Epithelial cell of esophagus (primary cell): Measurements from ENCODE around the gene BPTF.

GRCh38 chr17:66227823-66228125 lies 1.4 kb downstream of the APOH start:
- RRBS: no CpG with 5 or more reads among the region's 5 CpGs

DNA sequence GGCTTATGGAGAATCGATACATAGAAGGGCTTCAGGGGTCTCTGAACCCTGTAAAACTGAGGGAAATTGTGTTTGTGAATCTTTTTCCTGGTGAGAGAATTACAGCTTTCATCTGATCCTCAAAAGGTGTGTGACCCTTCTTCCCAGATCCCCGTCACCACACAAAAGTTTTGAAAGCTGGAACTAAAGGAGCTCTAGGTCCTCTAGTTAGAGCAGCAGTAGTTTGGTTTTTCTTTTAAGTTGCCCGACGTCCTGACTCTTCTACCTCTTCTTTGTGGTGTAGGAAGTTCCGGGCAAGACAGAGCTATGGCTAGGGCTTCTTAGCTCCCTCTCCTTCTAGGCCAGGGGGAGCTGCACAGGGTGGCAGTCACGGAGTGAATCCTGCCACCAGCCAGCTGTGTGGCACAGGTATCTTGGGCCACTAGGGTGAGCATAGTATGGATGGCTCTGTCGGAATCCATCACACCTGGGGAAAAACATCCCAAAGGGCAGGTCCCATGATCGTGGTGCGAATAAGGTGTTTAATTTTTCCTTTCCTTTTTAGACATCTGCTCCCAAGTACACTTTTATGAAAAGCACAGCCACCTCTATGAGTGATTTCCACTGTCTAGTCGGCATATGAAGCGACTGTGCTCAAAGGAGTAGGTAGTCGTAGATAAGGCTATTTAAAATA lies 1.9 kb downstream of the PRKCA start:
- RRBS: no CpG with 5 or more reads among the region's 12 CpGs

DNA sequence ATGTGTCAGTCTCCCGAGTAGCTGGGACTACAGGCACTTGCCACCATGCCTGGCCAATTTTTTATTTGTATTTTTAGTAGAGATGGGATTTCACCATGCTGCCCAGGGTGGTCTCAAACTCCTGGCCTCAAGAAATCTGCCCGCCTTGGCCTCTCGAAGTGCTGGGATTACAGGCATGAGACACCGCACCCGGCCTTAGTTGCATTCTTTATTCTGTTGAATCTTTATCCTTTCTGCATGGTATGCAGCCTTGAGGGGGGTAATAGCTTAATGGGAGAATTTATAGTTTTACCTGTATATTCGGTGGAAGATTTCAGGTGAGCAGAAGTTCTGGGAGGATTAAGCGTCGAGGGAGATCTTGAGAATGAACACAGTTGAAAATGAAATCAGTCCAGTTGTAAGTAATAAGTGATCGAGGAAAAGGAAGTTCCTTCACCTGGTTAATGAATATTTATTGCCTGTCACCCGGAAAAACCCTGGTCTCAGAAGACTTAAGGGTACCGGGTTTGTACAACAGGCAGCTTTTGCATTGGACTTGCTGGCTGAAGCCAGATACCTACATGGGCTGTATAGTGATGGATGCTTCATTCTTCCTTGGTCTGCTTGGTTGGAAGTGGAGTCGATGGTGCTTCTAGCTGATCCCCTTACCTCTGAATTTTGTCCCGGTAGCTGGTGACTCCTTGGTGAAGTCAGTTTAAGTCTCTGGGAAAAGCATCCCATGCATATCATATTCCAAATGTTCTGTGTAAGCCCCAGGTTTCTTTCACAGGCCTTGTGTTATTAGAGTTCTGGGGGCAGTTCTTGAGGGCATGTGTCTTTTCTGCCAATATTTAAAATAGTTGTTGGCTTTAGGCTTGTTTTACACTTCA lies 72.7 kb downstream of the PRKCA start:
- RRBS: no CpG with 5 or more reads among the region's 13 CpGs

DNA sequence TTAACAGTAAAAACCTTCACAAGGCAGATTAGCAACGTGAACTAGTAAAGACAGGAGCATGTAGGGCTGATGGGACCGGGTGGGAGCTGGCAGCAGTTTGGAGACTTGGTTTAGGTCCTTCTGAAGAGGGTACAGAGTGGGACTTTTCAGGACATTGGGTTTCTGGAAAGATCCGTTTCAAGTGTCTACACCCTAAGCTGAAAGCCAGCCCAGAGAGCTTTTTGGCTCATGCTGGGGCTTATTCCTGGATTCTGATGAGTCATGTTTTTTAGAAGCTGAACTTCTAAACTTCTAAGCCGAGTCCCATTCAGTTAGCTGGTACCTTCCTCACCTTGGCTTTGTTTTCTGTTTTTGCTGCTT lies 205.1 kb downstream of the PRKCA start:
- RRBS: no CpG with 5 or more reads among the region's 4 CpGs

DNA sequence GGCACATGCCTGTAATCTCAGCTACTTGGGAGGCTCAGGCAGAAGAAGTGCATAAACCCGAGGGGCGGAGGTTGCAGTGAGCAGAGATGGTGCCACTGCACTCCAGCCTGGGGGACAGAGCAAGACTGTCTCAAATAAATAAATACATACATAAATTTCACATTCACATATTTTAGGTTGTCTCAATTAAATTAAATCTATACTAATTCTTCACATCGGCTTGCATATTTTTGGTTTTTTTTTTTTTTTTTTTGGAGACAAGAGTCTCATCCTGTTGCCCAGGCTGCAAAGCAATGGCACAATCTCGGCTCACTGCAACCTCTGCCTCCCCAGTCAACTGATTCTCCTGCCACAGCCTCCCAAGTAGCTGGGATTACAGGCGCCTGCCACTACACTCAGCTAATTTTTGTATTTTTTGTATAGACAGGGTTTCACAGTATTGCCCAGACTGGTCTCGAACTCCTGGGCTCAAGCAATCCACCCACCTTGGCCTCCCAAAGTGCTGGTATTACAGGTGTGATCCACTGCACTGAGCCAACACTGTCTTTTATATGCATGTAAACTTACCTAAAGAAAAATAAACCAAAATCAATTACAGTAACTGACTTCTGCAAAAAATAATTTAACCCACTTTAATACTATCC lies 11.4 kb downstream of the PSMD12 start:
- RRBS: no CpG with 5 or more reads among the region's 6 CpGs

GRCh38 chr17:67434007-67434548 lies 57.0 kb downstream of the PITPNC1 start:
- RRBS: 100% methylated on average over 2 of the region's 9 CpGs

GRCh38 chr17:67492797-67493427 lies 115.8 kb downstream of the PITPNC1 start:
- RRBS: no CpG with 5 or more reads among the region's 14 CpGs

GRCh38 chr17:67574252-67575174 lies 143.2 kb upstream of the NOL11 start:
- RRBS: no CpG with 5 or more reads among the region's 12 CpGs

DNA sequence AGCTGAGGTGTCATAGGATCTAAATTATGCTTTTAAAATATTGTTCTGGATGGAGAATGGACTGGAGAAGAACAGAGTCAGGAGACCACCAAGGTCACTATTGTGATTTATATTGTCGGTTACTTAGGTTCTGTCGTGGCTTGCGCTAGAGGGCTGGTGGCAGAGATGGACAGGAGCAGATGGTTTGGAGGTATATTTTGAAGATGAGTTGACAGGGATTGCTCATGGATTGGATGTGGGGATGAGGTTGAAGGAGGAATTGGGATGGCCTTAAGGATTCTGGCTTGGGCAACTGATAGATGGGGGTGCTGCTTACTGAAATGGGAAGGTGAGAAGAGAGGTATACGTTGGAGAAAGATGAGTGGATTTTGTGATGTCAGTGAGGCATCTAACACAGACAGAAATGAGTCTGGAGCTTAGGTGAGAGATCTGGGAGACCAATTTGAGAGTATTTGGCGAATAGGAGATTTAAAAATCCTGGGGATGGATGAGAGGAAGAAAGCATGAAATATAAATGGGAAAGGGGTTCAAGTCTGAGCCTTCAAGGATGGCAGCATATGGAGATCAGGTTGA lies 82.5 kb upstream of the NOL11 start:
- RRBS: no CpG with 5 or more reads among the region's 5 CpGs

GRCh38 chr17:67825069-67825637 lies at the start of gene BPTF:
Gene BPTF (plus strand): TSS chr17:67825503.
- RRBS: 2% methylated on average over 17 of the region's 69 CpGs

- RRBS: 2% methylated on average over 53 of the region's 138 CpGs
These were observed 2.7 kb downstream of the C17orf58 start for GRCh38 chr17:67993350-67994258.

DNA sequence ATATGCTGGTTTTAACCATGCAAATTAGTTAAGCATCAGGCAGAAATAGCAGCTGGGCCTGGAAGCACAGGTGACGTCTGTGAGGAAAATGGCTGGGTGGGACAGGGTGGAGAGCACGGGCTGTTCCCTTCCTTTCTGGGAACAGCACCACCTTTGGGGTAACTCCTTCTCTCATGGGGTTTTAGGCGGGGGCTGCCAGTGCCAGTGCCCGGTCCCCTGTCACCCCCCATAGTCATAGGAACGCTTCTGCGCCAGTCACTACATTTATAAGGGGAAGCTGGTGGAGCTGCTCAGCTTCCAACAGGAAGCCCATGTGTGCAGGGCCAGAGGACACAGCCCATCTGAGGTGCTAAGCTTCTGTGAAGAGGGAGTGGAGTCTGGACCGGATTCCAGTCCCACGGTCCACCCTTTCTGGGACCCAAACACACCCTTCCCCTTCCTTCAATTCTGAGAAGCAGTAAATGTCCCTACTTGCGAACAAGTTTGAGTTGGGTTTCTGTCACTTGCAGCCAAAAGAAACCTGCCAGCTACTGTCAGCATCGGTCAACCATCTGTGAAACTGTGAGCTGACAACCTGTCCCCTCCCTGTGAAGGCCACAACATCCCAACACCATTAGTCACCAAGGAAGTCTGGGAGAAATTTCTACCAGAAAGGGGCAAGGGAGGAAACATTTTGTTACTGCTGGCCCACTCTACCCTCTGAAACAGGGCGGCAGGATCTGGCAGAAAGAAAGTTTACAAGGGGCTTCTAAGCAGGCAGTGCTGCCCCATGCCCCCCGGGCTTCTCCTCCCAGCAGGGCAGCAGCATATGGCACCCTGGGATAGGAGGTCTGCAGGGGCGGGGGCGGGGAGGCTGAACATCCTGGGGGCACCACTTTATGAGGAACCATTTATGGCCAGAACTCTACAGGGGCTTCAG lies 86.0 kb upstream of the AMZ2 start:
- RRBS: no CpG with 5 or more reads among the region's 14 CpGs

DNA sequence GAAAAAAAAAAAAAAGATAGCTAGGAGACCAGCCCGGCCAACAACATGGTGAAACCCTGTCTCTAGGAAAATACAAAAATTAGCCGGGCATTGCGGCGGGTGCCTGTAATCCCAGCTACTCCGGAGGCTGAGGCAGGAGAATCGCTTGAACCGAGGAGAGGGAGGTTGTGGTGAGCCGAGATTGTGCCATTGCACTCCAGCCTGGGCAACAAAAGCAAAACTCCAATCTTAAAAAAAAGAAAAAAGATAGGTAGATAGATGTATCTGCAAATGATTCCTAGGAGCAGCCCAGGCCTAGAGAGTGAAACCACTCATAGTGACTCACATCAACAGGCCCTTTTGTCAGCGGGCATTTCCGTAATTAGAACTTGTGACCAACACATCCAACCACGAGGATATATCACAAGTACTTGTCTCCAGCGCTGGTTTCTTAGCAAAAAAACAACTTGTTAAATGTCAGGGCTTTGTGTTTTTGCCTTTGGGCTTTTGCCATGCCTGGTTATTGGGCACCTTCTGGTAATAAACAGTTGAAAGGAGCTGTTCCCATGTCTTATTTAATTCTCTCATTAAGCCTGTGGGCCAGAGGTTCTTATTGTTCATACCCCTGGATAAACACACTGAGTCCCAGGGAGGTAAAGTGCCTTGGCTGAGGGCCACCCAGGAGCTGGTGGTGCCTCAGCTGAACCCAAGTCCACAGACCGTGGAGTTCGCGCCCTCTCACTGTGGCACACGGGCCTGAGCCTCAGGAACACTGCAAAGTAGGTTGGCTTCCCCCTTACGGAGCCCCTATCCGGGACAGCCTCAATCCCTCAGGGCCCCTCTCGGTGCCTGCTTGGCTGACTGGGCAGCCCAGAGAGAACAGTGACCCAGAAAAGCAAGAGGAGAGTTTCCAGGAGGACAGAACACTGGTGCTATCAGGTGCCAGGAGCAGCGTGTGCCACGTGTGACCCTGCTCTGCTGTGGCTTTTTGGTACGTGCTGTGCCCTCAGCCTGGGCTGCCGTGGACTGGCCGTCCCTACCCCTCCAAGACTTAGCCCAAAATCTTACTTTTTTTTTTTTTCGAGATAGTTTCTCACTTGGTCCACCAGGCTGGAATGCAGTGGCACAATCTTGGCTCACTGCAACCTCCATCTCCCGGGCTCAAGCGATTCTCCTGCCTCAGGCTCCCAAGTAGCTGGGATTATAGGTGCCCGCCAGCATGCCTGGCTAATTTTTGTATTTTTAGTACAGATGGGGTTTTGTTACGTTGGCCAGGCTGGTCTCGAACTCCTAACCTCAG lies 12.6 kb upstream of the AMZ2 start:
- RRBS: no CpG with 5 or more reads among the region's 30 CpGs

DNA sequence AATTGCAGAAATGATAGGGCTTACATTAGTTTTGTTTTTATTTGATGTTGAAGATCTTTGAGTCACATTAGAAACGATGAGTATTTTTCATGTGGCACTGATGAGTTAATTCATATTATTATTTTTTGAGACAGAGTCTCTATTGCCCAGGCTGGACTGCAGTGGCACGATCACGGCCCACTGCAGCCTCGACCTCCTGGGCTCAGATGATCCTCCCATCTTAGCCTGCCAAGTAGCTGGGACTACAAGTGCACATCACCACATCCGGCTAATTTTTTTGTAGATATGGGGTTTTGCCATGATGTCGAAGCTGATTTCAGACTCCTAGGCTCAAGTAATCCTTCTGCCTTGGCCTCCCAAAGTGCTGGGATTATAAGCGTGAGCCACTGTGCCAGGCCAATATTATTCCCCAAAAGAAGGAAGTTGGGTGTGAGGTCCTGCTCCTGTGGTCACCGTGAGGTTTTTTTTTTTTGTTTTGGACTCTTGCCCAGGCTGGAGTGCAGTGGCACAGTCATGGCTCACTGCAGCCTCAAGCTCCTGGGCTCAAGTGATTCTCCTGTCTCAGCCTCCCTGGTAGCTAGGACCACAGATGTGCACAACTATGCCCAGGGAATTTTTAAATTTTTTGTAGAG lies 1.5 kb downstream of the AMZ2 start:
- RRBS: no CpG with 5 or more reads among the region's 8 CpGs

DNA sequence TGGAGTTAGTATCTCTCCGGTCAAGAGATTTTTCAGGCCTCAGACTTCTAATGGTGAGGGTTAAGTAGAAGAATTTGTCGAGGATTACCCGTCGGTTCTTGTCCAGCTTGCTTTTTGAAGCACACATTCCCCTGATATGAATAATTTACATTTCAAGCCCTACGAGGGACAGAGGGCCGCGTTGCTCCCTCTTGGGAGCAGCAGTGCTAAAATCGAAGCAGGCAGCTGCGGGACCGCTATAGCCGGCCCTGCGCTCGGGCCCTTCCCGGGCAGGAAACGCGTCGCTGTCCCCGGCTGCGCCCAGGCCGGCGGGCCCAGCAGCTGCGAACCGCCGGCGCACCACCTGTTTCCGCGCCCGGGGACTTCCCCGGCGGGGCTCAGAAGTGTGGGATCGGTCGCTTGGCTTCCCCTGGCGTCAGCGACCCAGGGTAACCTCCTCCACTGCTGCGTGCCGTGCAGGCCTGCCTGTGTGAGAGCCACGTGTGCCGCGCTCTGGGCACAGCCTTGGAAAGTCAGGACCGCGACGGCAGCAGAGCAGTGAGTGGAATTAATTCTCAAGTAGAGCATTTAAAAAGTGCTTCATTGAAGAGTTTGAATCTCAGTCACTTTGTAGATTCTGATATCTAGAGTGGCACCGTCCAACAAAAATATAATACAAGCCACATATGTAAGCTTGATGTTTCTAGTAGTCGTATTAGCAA lies 11.2 kb downstream of the AMZ2 start:
- RRBS: no CpG with 5 or more reads among the region's 44 CpGs

DNA sequence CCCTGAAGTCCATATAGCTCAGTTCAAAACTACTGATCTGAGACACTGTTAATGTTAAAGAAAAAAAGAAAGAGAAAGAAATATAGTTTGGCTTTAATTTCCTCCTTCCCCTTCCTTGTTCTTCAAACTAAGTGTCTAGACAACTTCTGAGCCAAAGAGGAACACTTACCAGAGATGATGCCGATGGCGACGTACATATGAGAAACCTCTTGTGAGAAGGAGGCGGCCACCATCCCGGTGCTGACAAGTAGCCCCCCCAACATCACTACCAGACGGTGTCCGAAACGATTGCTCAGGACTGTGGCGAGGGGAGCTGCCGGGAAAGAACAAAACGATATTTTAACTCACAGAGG lies 17.2 kb downstream of the SLC16A6 start:
- RRBS: 92% methylated on average over 4 of the region's 11 CpGs

GRCh38 chr17:68356374-68357063 lies 65.2 kb downstream of the ARSG start:
- RRBS: no CpG with 5 or more reads among the region's 13 CpGs

DNA sequence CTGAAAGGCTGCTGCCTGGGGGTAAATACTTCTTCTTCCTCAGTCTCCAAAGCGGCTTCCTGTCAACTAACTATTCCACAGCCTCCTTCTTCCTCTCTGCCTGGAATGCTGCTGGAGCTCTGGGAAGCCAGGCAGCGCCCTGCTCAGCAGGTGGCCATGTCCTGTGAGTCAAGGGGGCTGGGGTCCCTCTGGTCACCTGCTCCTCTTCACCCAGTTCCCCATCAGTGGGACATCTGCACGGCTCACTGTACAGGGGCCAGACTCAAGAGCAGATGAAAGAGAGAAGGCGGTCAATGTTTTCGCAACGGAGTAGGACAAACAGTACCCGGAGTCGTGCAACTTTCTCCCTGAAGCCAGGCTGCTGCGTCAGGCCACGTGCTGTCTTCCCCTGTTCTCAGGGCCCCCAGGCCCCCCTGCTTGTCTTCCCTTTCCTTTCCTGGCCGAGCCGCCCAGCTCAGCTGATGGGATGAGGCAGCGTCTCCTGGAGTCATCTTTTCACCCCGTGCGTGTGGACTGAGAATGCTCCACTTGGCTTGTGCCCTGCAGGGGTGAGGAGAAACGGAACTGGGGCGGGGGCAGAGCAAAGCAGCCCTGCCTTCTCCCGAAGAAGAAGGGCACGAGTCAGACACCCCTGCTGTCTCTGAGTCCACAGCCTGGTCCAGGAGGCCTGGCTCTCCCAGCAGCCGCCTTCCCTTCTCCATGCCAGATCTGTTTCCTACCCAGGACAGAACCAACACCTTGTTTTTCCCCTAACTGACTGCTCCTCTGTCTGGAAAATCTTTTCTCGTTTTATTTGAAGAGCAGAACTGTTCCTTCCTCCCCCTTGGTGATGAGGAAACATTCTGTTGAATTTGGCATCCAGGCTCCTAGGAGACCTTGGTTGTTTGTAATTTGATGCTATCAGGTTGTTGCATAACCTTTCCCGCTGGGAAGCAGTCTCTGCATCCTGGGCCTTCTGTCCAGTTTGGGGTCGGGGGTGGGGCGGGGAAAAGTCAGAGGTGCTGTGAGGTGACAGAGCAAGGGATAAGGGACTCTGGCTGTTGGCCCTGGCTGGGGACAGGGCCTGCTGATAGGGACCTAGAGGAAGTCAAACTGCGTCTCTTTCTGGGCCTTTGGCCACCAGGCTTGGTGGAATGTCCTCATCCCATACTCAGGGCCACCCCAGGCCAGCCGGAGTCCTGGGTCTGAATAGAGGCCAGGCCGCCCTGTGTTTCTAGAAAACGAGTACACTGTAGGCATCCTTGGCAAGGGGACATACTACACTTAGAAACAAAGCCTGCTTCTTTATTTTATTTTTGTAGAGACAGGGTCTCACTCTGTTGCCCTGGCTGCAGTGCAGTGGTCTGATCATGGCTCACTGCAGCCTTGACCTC lies 78.9 kb downstream of the WIPI1 start:
- RRBS: no CpG with 5 or more reads among the region's 28 CpGs

- RRBS: no CpG with 5 or more reads among the region's 9 CpGs
These were observed 71.0 kb downstream of the WIPI1 start for GRCh38 chr17:68386108-68386808.

GRCh38 chr17:68440991-68441602 lies 16.2 kb downstream of the WIPI1 start:
- RRBS: no CpG with 5 or more reads among the region's 9 CpGs